Measurements from ENCODE around the genes KRT2 and KRT76.

DNA sequence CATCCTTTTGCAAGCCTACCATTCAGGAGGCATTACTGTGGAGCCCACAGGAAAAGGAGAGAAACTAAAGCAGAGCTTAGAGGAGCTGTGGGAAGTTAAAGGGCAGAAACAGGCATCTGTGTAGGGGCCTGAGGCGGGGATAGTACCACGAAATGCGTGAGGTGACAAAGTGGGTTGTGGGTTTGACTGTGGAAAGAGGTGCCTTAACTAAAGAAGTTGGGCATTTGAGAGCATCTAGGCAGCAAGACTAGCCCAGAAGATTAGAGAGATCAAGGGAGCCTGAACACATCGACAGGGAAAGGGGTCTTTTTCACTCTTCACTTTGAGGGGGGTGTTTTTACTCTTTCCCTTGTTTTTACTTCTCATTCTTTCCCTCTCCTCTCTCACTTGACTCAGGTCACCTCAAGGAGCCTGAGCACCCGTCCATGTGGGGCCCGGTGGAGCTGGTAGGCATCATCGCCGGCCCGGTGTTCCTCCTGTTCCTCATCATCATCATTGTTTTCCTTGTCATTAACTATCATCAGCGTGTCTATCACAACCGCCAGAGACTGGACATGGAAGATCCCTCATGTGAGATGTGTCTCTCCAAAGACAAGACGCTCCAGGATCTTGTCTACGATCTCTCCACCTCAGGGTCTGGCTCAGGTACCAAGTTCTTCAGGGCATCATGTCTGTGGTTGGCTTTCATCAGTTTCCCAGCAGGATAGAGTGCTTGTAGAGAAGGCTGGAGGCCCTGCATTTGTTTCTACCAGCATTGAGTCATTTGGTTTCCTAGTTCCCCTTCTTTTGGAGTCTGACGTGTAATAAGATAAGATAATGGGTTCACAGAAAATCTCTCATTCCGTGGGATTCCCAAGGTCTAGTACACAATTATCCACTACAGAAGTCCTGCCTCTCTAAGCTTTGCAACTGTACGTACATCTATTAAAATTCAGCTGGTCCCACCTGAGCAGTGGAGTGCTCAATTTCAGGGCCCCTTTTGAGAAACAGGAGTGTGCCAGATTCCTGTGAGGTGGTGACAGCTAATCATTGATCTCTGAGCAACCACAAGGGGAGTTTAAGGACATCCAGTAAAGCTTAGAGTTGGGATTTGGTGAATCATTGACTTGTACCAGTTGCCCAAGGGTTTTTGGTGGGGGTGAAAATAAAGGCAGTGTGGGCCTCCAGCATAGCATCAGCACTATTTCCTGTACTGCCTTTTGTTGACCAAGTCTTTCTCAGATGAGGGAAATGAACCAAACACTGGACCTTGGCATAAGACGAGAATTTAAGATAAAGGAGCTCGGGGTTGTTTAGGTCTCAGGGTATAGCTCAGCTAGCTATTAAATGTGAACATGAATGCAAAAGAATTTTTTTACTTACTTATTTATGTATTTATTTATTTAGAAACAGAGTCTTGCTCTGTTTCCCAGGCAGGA, 24.9 kb downstream of the ACVR1B start:
- RRBS = no CpG with 5 or more reads among the region's 18 CpGs
CAGE:
- cytosol, long polyA plus RNA = no peak
- long polyA plus RNA = no peak
- nucleus, long polyA plus RNA = no peak

- RRBS = 2% methylated on average over 9 of the region's 30 CpGs
CAGE:
- cytosol, long polyA plus RNA = no peak
- long polyA plus RNA = no peak
- nucleus, long polyA plus RNA = no peak
Measured at GRCh38 chr12:52006536-52006841, 257 bp upstream of the TAMALIN start.

GRCh38 chr12:52043414-52043847, 7.8 kb upstream of the NR4A1 start:
- RRBS = no CpG with 5 or more reads among the region's 11 CpGs
CAGE:
- cytosol, long polyA plus RNA = no peak
- long polyA plus RNA = no peak
- nucleus, long polyA plus RNA = no peak

GRCh38 chr12:52043848-52044882, 7.1 kb upstream of the NR4A1 start:
- RRBS = 95% methylated on average over 4 of the region's 28 CpGs
CAGE:
- cytosol, long polyA plus RNA = no peak
- long polyA plus RNA = no peak
- nucleus, long polyA plus RNA = no peak

GRCh38 chr12:52055383-52056020, 4.3 kb downstream of the NR4A1 start:
- RRBS = no CpG with 5 or more reads among the region's 13 CpGs
CAGE:
- cytosol, long polyA plus RNA = no peak
- long polyA plus RNA = no peak
- nucleus, long polyA plus RNA = no peak

- RRBS = no CpG with 5 or more reads among the region's 10 CpGs
CAGE:
- cytosol, long polyA plus RNA = no peak
- long polyA plus RNA = no peak
- nucleus, long polyA plus RNA = no peak
Measured at GRCh38 chr12:52118052-52118400, 38.5 kb downstream of the SMIM41 start.

DNA sequence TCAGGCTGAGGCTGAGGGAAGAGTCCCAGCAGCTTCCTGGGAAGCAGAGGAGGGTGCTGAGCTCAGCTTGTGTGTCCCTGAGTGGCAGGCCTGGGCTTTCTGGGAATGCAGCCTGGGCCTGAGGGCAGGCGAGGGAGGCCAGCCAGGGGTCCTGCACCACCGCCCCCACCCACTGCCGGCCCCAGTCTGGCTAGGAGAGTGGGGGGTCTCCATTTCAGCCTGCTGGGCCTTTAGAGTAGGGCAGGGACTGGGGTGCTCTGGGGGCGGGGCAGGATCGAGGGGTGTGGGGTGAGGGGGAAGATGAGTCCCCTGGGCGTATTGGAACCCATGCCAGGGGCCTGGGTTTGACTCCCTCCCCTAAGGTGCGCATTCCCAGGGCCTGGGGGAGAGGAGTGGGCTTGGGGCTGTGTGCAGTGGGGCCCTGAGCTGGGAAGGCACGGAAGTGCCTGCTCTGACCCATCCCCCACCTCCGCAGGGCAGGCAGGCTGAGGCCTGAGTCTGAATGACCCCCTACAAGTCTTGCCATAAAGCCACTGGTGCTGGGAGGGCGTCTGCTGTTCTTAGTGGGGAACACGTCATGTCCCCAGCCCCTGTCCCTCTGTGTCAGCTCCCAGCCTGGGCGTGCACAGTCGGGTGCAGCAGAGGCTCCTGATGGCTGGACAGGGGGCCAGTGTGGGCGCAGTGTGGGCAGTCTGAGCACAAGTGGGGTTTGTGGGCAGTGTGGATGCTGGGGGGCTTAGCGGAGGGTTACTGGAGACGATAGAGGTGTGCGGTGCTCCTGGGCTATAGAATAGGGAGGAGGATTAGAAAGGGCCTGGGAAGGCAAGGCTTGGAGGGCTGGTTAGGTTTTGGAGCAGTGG, 46.3 kb downstream of the KRT80 start:
- RRBS = no CpG with 5 or more reads among the region's 17 CpGs
CAGE:
- cytosol, long polyA plus RNA = no peak
- long polyA plus RNA = no peak
- nucleus, long polyA plus RNA = no peak

GRCh38 chr12:52200331-52200671, 8.5 kb upstream of the KRT80 start:
- RRBS = no CpG with 5 or more reads among the region's 7 CpGs
CAGE:
- cytosol, long polyA plus RNA = no peak
- long polyA plus RNA = no peak
- nucleus, long polyA plus RNA = no peak

DNA sequence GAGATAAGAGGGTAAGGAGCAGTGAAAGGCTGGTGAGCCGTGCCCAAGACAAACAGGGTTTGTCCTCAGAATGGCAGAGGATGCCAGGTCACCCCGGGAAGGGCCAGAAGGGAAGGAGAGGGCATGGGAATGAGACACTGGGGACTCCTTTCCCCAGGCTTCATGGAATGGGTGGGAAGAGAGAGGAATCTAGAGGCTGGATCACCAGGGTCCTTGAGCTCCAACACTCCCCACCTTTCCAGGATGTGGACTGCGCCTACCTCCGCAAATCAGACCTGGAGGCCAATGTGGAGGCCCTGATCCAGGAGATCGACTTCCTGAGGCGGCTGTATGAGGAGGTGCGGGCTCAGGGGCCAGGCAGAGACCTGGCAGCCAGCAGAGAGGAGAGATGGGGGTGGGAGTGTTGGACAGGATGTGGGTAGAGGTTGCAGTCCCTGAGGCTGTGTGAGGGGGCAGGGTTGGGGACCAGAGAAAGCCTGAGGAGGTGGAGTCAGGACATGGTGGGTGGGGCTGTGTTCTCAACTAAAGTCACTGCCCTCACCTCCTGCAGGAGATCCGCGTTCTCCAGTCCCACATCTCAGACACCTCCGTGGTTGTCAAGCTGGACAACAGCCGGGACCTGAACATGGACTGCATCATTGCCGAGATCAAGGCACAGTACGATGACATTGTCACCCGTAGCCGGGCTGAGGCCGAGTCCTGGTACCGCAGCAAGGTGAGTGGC, 13.5 kb upstream of the KRT81 start:
- RRBS = no CpG with 5 or more reads among the region's 17 CpGs
CAGE:
- cytosol, long polyA plus RNA = no peak
- long polyA plus RNA = no peak
- nucleus, long polyA plus RNA = no peak

GRCh38 chr12:52516007-52517198, 3.8 kb downstream of the KRT5 start:
- RRBS = no CpG with 5 or more reads among the region's 24 CpGs
CAGE:
- cytosol, long polyA plus RNA = no peak
- long polyA plus RNA = no peak
- nucleus, long polyA plus RNA = no peak

DNA sequence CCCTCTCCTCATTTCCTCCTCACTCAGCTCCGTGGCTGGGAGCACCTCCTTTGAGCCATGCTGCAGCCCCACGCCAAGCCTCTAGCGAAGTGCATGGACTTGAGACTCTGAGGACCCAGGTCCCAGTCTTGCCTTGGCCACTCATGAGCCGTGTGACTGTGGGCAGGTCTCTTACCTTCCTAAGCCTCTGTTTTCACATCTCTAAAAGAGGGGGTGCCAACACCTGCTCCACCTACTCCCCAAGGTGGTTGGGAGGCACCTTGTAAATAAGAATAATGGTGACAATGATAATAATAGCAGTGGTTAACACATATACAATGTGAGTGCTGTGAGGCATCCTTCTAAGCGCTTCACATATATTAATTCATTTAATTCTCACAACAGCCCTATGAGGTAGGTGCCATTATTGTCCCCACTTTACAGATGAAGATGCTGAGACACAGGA, 6.3 kb upstream of the KRT71 start:
- RRBS = no CpG with 5 or more reads among the region's 5 CpGs
CAGE:
- cytosol, long polyA plus RNA = no peak
- long polyA plus RNA = no peak
- nucleus, long polyA plus RNA = no peak

DNA sequence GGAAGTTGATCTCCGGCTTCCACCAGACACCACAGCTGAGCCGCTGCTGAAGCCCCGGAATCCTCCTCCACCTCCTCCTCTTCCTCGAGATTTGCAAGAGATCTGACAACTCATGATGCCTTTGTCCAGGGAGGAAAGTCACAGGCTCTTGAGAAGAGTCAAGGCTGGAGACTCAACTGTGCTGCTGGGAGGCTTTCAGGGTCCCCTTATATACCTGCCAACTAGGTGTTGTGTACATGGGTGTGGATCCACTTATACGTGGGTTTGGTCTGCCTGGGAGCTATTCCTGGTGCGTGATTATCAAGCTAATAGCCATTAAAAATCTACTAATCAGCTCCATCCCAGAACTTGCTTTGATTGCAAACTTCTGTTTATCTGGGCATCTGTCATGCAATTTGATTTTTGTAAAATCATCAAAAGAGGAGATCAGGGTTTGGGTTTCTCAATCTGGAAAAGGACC, at the start of gene KRT2:
Gene KRT2, minus strand, starts transcription at position 183 of the 460 bp plus-strand sequence.
- RRBS = no CpG with 5 or more reads among the region's 6 CpGs
CAGE:
- cytosol, long polyA plus RNA = no peak
- long polyA plus RNA = no peak
- nucleus, long polyA plus RNA = no peak

DNA sequence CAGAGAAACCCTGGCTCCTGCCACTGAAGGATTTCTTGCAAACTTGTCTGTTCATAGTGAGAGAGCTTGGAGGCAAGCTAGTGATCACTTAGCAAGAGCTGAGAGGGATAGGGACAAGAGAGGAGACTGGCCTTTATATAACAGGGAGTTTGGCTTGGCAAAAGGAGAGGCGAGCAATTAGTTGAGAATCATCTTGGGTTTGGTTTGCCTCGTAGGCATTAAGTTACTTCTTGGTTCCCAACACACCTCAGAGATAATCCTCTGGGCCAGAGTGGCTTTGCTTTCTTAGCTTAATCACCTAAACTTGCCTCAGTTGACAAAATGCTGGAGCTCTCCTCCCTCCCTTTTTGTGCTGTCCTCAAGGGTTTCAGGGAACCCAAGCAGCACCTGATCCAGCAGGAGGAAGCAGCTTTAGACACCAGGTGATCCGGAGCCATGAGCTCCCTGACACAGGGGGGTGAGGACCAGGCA, at the start of gene KRT76:
Gene KRT76, minus strand, starts transcription at position 109 of the 471 bp plus-strand sequence.
- RRBS = no CpG with 5 or more reads among the region's 3 CpGs
CAGE:
- cytosol, long polyA plus RNA = no peak
- long polyA plus RNA = no peak
- nucleus, long polyA plus RNA = no peak

- RRBS = 75% methylated on average over 1 of the region's 49 CpGs
CAGE:
- cytosol, long polyA plus RNA = no peak
- long polyA plus RNA = no peak
- nucleus, long polyA plus RNA = no peak
Measured at GRCh38 chr12:52789827-52790636, 5.9 kb downstream of the KRT3 start.

DNA sequence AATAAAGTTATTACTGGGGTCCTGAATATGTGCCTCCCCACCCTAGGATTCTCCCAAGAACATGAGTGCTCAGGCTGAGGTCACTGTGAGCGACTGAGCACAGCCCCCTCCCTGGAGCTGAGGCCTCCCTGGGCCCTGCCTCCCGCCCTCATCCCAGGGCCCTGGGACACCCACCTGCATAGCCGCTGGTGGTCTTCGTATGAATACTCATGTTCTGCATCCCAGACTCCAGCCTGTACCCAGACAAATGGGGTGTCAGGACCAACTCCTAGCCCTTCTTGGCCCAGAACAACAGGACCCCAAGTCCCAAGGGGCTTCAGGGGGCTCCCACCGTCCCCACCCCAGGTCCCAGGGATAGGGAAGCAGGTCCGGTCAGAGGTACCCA, 6.6 kb downstream of the KRT8 start:
- RRBS = no CpG with 5 or more reads among the region's 6 CpGs
CAGE:
- cytosol, long polyA plus RNA = no peak
- long polyA plus RNA = no peak
- nucleus, long polyA plus RNA = no peak

DNA sequence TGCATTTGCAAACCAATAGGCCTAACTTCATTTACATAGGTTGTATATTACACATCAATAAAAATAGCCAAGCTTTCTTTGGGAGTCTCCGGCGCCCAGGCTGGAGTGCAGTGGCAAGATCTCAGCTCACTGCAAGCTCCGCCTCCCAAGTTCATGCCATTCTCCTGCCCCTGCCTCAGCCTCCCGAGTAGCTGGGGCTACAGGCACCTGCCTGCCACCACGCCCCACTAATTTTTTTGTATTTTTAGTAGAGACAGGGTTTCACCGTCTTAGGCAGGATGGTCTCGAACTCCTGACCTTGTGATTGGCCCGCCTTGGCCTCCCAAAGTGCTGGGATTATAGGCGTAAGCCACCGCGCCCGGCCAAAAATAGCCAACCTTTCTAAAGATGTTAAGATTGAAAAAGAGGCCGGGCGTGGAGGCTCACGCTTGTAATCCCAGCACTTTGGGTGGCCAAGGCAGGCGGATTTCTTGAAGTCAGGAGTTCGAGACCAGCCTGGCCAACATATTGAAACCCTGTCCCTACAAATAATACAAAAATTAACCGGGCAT, 2.5 kb downstream of the KRT8 start:
- RRBS = 83% methylated on average over 1 of the region's 18 CpGs
CAGE:
- cytosol, long polyA plus RNA = no peak
- long polyA plus RNA = no peak
- nucleus, long polyA plus RNA = no peak

DNA sequence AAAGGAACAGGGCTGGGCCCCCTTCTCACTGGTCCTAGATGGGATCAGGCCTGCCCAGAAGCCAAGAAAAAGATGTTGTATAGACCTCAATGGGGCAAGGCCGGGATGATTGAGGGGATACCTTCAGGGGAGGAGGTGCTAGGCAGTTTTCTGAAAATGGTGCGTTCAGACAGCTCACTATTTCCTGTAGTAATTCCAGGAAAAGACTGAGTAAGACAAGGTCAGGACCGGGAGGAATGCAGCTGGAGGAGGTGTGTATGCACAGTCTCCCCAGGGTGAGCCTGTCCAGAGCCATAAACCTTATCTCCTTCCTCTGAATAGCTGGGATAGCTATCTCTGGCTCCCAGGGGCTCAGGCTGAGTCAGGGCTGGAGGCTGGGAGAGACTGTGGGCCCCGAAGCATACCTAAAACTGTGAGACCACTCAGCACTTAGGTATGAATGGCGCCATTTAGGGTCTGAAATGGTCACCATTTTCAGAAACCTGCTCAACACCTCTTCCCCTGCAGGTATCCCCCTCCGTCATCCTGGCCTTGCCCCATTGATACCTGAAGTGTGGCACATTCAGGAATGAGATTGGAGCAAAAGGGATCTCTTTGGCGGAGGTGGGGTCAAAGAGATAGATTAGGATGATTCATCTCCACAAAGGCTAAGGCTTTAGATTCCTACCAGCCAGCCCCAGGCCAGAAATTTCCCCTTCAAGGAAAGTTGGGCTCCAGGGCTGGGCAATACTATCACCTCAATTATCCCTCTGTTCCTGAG, 20.3 kb upstream of the KRT8 start:
- RRBS = no CpG with 5 or more reads among the region's 7 CpGs
CAGE:
- cytosol, long polyA plus RNA = no peak
- long polyA plus RNA = no peak
- nucleus, long polyA plus RNA = no peak

DNA sequence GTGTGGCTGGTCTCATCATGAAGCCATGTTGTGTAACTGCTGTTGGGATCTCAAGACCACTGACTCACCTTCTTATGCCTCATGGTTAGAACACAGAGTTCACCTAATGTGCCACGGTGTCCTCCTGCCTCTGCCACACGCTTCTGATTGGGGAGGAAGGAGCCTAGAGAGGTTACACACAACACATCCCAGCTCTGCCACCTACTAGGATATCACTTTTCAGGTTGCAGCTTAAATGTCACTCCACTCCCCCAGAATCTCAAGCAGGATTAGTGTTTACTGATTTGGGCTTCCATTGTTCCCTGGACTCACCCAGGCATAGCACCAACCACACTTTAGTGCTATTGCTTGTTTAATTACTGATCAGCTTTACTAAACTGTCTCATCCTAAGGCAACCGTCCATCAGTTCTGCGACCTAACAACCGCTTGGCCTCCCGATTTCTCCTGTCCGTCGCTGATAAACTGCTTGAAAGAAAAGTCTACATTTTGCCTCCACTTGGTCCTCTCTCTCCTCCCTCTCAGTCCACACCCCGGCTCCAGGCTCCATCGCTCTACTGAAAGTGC, 6.1 kb upstream of the KRT18 start:
- RRBS = no CpG with 5 or more reads among the region's 10 CpGs
CAGE:
- cytosol, long polyA plus RNA = no peak
- long polyA plus RNA = no peak
- nucleus, long polyA plus RNA = no peak

GRCh38 chr12:52950949-52951967, 2.3 kb downstream of the KRT18 start:
- RRBS = no CpG with 5 or more reads among the region's 17 CpGs
CAGE:
- cytosol, long polyA plus RNA = no peak
- long polyA plus RNA = no peak
- nucleus, long polyA plus RNA = no peak

- RRBS = no CpG with 5 or more reads among the region's 3 CpGs
CAGE:
- cytosol, long polyA plus RNA = no peak
- long polyA plus RNA = no peak
- nucleus, long polyA plus RNA = no peak
Measured at GRCh38 chr12:53038125-53038573, 11.7 kb upstream of the TNS2 start.